Jurkat, Clone E6-1 (cell line): ENCODE results near the gene RCOR3.

DNA sequence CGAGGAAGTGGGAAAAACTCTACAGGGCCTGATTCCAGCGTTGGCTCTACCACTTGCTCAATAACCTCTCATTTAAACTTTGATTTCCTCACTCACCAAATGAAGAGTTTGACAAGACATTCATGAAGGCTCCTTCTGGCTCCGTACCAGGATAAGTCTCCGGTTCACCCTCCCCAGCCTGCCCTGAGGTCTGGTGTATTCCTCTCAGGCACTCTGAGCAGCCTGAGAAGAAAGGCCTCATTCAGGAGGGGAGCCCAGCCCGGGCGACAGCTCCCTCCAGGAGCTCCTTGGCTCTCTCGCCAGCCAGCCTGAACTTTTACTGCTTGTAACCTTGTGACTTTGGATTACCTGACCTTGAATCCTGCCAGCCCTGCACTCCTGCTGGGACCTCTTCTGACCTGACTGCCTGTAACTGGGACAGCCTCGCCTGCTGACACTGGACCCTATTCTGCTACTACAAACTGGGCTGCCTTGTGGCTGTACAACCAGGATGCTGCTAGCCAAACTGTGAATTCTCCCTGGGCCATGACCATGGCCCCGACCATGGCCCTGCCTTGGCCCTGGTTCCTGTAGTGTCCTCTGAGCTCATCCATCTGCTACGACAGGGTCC lies 65.8 kb downstream of the CD34 start:
- RRBS = no CpG with 5 or more reads among the region's 10 CpGs

DNA sequence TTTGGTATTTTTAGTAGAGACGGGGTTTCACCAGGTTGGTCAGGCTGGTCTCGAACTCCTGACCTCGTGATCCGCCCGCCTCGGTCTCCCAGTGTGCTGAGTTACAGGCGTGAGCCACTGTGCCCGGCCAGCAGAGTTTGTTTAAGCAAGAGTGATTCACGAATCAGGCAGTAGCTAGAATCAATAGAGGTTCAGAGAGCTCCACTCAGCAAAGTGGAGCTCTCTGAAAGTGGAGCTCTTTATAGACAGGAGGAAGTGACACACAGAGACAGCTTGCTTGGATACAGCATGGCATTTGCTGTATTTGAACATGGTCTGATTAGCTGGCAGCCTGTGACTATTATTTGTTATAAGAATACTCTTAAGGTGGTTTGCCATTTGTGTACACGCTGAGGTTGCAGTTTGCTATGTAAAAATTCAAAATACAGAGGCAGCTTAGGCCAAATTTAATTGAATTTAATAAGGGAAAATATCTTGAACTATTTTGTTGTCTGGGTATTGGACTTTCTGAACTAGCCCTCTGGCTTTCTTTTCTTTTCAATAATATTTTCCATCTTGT lies 27.2 kb upstream of the CD34 start:
- RRBS = no CpG with 5 or more reads among the region's 10 CpGs

DNA sequence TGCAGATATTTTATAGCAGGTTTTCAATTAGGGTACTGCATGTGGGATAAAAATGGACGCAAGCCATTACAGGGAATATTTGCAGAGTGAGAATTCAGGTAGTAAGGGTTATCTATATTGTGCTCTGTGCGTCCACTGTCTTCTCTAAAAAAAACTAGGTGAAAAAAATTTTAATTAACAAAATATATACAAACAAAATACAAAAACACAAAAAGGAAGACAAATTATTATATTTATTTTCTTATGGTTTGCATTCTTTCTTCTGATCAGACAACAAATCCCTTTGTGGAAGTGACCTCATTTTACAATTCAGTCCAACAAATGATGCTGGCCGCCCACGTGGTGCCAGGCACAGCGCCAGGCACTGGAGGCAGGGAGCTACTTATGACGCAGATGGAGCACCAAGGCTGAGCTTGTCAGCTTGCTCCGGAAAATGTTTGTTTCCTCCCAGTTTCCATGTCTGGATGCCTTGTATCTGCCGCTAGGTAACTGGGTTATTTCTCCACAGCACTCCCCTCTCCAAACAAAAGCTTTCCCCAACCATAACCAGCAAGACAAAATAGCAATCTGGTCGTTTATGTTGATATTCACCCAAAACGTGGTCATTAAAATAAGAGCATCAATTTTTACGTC lies 30.7 kb upstream of the CD34 start:
- RRBS = no CpG with 5 or more reads among the region's 11 CpGs

DNA sequence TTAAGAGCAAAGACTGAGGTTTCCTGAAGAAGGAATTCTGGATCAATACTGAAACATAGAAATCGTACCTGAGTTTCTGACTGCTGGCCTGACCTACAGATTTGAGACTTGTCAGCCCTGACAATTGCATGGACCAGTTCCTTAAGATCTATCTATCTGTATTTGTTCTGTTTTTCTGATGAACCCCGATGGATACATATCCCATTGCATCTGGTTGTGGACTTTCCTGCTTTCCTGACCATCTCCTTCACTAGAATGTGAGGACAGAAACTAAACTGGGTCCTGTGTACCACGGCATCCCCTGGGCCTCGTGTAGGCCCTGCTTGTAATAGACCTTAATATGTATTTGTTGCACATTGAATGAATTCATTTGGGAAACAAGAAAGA lies 81.6 kb upstream of the CD34 start:
- RRBS = no CpG with 5 or more reads among the region's 4 CpGs

- RRBS = no CpG with 5 or more reads among the region's 4 CpGs
Measured at GRCh38 chr1:208141681-208142224, 102.4 kb downstream of the PLXNA2 start.

- RRBS = no CpG with 5 or more reads among the region's 3 CpGs
Measured at GRCh38 chr1:208227381-208227735, 16.8 kb downstream of the PLXNA2 start.

DNA sequence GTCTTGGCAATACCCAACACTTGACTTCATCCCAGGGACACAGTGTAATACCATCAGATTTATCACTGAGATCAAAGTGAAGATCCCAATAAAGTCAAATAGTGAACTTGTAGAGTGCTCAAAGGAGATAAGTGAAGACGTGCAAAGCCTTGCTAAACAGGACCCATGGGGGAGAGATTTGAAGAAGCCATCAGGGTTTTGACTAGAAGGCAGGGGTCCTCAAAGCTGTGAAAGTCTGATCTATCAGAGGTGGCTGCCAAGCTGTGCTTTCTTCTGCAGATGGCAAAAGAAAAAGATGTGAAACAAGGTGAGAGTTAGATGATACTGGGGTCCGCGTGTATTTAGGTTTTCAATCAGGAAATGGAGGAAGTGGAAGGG lies 211.6 kb upstream of the CAMK1G start:
- RRBS = no CpG with 5 or more reads among the region's 3 CpGs

DNA sequence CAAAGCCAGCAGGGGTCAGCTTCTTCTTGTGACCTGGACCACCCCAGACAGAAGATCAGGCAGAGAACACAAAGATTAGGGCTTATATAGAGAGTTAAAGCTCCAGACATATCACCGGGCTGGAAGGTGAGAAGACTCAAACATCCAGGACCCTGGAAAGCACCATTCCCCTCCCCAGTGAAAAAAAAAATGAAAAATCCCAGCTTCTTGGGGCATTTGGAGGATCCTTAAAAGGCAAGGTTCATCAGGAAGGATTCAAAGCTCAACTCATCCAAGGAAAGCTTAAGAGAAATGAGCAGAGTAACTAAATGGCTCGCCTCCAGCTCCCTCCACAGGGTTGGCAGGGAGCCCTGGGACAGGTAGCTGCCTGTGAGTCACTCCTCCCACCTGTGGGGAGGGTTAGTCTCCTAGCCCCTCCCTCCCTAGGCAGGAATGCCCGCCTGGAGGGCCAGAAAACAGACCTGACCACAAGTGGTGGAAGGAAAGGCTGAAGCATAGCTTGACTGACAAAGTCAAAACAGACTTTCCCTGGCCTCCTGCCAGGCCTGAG lies 624 bp upstream of the LAMB3 start:
- RRBS = no CpG with 5 or more reads among the region's 3 CpGs

DNA sequence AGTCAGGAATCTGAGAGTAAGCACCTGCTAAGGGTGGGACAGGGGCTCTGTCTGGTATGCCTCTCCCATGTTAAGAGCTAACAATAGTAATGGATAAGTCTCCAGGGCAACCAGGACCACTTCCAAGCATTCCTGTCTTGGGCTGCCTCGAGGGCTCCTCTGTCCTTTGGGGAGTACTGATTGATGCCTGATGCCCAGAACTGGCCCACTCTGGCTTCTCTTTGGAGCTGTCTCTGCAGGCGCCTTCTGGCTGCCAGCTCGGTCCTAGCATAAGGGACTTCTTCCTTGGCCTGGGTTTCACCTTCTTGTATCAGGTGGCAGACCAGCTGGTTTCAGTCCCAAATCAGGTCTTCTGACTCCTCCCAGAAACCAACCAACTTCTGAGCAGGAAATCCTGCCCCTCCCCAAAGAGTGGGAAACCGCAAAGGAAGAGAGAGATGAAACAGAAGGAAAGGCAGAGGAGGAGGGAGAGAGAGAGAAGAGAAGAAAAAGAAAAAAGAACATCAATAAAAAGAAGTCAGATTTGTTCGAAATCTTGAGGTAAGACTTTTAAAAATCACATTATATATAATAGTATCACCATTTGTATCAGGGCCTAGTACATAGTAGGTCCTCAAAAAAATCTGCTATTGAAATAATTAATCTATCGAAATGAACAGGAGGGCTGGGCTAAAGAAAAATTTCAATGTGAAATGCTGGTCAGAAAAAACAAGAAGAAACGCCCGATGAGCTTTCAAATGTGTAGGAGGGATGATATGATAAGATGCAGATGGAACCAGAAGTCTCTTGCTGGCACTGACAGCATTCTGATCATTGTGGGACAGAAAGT lies 10.7 kb downstream of the G0S2 start:
- RRBS = no CpG with 5 or more reads among the region's 8 CpGs

DNA sequence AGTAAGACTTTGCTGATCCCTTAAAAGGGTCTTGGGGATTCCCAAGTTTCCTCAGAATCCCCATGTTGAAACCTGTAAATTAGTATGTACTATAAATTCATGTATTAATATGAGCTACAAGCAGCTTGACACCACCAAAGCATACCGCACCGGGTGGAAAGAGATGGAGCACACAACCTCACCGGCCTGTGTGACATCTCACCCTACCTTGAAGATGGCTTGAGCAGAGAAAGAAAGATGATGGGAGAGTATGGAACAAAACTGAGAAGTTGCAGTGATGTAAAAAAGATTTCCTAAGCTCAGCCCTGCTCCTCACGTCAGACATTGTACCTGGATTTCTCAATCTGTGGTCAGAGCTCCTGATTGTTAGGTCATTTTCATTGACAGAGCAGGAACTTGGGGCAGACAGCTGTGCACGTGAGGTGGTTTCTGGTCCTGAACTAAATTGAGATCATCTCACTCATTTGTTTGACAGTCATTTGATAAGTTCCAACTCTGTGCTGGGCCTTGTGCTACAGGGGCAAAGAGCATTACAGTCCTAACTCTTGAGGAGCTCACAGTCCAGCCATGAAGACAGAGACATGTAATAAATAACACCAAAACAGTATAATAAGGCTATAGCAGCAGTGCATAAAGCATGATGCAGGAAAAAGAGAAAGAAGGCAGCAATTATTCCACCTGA lies 10.2 kb downstream of the TRAF3IP3 start:
- RRBS = no CpG with 5 or more reads among the region's 5 CpGs

GRCh38 chr1:210252559-210253239 lies 20.1 kb downstream of the SERTAD4 start:
- RRBS = 16% methylated on average over 5 of the region's 34 CpGs

GRCh38 chr1:210385183-210385780 lies 56.6 kb downstream of the HHAT start:
- RRBS = no CpG with 5 or more reads among the region's 2 CpGs

- RRBS = 2% methylated on average over 62 of the region's 101 CpGs
Measured at GRCh38 chr1:211258615-211259632, at the start of gene RCOR3. TSS of gene RCOR3 (plus strand) at chr1:211259366.

DNA sequence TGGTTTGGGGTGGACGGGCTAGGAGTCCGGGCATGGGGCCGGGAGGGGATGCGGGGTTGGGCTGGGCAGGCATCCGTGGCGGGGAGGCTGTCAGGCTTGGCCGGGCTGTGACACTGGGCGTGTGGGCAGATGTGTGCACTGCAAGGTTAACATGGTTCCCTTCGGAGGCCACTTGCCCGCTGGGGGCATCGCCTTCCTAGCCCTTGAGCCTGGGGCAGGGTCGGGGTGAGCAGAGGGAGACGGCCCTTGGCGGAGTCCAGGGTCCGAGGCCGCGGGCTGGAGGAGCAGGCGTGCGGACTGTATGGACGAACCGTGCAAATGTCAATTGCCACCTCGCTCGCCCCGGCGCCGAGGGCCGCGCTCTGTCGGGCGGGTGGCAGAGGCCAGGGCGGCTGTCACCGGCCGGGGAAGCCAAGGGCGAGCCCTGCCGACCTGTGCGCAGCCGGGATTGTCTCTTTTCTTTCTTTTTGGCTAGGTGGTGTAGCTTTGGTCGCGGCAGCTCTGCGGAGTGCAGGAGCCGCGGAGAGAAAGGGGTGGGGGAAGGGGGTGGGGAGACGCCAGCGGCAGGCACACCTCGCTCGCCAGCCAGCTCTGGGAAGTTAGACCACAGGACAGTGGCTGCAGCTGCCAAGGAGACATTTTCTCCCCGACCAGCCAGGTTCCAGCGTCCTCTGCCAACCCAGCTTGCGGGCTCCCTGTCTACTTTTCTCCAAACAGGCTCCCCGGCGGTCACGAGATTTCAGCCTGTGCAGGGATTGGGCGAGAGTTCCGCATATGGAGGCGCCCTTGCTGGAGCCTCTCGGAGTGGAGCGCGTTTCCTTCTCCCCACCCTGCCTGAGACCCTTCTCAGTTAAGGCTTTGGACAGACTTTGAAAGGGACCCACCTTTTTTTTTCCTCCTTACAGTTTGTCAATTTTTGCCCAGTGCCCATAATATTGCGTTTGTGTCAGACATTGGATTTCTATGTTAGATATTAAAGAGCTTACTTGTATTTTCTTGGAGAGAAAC lies 1.4 kb downstream of the RCOR3 start:
- RRBS = 1% methylated on average over 19 of the region's 59 CpGs

GRCh38 chr1:211514865-211515868 lies 23.2 kb upstream of the RD3 start:
- RRBS = 2% methylated on average over 24 of the region's 74 CpGs

DNA sequence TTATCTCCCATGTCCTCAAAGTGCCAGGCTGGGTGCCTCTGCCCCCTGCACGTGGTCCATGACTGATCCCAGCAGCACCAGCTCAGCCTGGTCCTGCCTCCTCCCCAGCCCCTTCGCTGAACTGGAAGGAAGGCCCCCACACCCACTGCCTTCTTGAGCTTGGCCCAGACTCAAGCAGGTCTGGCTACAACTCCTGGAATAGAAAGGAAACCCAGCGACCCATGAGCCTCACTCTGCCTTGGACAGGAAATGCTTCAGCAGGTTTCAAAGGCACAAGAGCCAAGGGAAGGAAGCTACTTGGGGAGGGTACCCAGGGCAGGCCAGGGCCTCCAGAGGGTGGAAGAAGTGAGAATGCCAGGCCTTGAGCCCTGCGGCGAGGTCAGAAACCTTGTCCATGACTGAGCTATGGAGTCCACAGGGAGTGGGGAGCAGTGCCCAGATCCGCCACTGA lies 35.9 kb upstream of the RD3 start:
- RRBS = no CpG with 5 or more reads among the region's 6 CpGs

DNA sequence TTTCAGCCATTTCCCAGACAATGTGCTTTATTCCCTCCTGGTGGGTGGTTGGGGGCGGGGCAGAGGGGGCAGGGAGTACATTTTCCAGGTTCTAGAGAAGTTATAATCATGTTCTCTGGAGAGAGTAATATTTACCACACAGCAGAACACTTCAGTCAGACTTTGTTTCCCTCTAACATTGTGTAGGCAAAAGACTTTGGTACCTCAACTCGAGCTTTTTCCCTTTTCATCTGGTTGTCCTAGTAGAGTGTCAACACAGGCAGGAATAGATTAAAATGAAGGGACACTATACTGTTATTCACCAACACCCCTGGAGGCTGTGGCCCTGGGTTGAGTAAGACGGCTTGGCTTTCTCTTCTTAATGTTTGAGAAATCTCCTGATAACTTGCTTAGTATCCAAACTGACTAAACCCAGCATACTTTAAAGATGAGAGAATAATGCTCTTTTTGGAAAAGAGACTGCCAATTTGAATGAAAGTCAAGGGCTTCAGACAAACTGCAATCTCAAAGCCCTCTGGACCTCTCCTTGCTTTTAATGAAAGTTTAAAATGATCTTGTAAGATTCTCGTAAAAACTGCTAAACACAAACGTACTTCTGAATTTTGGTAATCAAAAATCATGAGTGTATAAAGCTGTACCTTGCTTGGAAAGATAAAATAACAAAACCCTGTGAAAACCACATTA lies 2.5 kb upstream of the SLC30A1 start:
- RRBS = no CpG with 5 or more reads among the region's 5 CpGs

DNA sequence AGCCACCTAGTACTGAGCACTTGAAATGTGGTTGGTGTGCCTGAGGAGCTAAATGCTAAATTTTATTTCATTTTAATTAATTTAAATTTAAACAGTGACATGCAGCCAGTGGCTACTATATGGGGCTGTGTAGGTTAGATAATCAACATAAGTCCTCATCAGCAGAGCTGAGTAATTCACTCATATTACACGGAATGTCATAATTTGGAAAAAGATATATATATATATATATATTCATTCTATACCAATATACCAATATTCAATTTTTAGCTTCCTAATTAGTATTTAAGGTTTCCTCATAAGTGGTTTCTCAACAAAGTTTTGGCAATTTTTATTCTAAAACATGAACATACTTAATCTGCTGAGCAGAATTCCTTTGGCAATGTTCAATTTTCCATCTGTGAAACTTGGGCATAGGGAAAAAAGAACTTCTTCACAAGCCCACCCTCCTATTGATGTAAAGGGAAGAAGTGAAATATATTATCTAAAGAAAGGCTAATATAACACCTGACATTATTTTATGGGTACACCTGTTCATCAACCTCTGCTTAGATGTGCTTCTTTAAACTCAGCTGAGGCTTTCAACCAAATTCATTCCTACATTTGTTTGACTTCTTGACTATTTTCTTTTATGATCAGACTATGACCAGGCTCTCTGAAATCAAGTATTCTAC lies 4.0 kb downstream of the LPGAT1 start:
- RRBS = no CpG with 5 or more reads among the region's 1 CpG

- RRBS = no CpG with 5 or more reads among the region's 4 CpGs
Measured at GRCh38 chr1:212152109-212152659, 116.6 kb downstream of the DTL start.